Sternocleidomastoid (tissue), 1 donor: ENCODE measurements around a stretch of chr20.

DNA sequence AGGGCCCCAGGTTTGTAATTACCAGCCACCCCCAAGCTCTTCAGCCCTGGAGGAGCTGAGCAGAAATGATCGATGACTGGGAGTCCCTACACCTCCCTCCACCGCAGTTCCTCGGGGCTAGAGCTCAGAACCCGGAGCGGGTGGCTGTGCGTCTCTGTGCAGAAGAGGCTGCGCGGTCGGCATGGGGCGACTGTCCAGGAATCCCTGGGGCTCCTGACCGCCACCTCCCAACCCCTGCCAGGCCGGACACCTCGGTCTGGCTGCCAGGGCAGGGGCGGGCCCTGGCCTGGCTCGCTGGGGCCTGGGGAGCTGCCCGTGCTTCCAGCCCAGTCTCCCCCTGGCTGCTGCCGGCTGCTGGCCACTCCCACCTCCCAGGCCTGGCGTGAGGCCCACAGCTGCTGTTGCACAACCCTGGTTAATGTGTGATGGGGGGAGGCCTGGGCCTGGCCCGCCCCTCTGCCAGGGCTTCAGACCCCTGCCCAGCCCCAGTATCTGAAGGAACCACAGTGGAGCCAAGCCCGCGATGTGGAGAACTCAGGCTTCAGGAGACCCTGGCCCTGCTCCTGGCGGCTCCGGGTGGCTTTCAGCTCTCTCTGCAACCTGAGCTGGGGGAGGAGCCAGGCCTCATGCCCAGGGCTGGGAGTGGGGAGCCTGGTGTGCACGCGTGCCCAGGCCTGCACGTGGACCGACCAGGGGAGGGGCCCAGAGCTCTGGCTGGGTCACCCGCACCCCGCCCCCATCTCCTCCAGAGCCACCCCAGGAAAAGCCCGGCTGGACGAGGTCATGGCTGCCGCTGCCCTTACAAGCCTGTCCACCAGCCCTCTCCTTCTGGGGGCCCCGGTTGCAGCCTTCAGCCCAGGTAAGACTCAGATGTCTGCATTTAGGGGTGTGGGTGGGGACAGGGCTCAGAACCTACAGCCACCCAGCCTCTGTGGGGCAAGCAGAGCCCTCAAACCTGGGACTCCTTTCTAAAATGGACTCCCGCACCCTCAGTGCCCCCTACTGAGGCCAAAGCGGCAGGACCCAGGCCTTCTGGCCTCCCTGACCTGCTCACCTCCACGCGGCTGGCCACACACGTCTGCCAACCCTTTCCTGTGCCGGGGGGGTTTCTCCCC, 1.4 kb downstream of the SLC2A4RG start:
- PRO-cap = unidirectional peak, minus-strand start at position 262 of the sequence; unidirectional peak, minus-strand start at position 288 of the sequence; unidirectional peak, minus-strand start at position 339 of the sequence

DNA sequence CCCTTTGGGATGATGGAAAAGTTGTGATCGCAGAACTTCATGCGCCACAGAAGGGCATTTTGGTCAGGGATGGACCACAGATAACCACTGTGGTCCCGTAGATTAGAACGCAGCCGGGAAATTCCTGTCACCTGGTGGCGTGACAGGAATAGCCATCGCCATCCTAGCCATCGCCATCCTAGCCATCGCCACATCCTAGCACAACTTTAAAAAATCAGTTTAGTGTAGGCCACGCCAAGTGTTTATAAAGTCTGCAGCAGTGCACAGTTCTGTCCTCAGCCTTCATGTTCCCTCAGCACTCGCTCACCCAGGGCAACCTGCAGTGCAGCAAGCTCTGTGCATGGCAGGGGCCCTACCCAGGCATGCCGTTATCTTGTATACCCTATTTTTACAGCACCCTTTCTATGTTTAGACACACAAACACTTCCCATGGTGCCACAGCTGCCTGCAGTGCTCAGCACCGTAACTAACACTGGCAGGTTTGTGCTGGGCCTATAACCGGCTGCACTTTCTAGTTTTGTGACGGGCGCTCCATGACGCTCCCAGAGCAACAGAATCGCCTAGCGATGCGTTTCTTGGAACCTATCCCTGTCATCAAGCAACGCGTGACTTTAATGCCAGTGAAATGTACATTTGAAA, 43.8 kb downstream of the ZBTB46 start:
- PRO-cap = no peak

GRCh38 chr20:63853863-63854732, 7.2 kb upstream of the ABHD16B start:
- PRO-cap = bidirectional peak, plus-strand start at chr20:63854471, minus-strand start at chr20:63854339; unidirectional peak, plus-strand start at chr20:63854452

DNA sequence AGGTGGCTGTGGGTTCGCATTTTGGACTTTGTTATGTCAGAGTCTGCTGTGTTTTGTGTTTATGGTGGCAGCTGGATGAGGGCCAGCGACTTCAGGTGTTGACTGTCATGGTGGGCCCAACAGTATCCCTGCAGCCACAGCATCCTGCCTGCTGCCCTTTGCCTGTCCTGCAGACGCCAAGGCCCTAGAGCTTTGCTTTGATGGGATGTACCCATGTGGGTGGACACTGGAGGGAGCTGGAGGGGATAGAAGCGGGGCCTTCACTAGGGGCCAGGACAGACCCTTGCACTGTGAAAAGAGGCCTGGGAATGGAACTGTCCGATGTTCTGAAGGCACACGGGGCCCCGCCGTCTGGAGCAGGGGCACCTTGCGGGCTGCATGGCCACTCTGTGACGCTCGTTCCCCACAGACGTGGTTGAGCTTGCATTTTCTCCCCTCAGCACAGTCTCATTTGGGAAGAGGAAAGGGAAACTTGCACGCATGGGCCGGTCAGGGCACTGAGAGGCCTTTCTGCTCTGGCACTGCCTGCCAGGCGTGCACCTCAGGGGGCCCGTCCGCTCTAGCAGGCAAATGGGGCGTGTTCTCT, 13.1 kb upstream of the DNAJC5 start:
- PRO-cap = no peak

DNA sequence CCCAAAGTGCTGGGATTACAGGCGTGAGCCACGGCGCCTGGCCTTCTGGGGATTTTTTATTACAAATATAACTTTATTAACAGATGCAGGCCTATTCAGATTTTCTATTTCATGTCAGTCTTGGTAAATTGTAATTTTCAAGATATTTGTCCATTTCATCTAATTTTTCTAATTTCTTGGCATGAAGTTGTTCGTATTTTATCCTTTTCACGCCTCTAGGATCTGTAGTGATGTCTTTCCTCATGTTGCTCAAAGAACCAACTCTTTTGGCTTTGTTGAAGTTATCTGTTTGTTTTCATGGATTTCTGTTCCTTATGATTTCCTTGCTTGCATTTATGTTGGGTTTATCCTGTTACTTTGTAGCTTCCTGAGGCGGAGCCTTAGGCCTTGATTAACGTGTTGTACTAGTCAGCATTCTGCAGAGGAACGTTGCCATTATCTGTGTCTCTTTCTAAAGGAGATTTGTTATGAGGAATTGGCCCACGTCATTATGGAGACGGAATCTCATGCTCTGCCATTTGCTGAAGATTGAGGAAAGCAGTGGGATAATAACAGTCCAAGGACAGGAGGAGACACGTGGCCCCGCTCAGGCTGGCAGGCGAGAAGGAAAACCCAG, 30.0 kb downstream of the UCKL1 start:
- PRO-cap = no peak

- PRO-cap = no peak
Measured at GRCh38 chr20:63935171-63935772, 20.9 kb downstream of the UCKL1 start.

GRCh38 chr20:63978332-63979359, 796 bp downstream of the SAMD10 start:
- PRO-cap = bidirectional peak, plus-strand start at chr20:63978935, minus-strand start at chr20:63978897

DNA sequence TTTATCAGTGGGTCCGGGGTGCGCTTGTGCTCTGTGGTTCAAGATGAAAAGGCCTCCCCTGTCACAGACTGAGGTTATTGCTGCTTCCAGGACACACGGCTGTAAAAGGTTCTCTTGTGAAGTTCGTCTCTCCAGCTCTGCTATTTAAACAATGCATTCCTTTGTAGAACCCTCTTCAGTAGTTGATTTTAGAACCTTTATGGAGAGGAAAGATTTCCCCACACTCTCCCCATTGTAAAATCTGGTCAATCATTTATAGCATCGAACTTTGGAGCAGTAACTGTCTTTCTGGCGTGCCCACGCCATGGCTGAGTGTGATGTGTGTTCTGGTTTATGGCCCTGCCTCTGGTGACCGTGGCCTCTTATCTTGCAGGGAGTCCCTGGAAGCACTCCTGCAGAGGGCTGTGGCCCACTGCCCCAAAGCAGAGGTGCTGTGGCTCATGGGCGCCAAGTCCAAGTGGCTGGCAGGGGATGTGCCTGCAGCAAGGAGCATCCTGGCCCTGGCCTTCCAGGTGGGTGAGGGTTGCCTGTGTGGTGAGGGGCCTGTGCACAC, 11.7 kb upstream of the C20orf204 start:
- PRO-cap = no peak

GRCh38 chr20:64080237-64081005, 539 bp downstream of the OPRL1 start:
- PRO-cap = no peak

DNA sequence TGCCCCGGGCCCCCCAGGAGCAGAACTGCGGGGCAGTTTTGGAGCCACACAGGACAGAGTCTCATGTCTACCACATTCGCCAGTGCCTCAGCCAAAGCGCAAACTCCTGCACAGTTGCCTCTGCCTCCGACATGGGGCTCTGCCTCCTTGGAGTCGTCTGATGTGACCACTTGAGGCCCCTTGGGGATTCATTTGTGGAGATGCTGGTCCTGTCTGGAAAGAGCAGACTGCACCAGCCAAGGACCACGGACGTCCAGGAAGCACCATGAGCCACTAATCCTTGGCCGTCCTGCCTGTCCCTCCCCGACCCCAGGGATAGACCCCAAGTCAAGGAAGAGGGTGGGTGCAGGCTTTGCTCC, 41.8 kb upstream of the PCMTD2 start:
- PRO-cap = no peak

- PRO-cap = no peak
Measured at GRCh38 chr20:64224228-64224965, 31.2 kb upstream of the PCMTD2 start.

DNA sequence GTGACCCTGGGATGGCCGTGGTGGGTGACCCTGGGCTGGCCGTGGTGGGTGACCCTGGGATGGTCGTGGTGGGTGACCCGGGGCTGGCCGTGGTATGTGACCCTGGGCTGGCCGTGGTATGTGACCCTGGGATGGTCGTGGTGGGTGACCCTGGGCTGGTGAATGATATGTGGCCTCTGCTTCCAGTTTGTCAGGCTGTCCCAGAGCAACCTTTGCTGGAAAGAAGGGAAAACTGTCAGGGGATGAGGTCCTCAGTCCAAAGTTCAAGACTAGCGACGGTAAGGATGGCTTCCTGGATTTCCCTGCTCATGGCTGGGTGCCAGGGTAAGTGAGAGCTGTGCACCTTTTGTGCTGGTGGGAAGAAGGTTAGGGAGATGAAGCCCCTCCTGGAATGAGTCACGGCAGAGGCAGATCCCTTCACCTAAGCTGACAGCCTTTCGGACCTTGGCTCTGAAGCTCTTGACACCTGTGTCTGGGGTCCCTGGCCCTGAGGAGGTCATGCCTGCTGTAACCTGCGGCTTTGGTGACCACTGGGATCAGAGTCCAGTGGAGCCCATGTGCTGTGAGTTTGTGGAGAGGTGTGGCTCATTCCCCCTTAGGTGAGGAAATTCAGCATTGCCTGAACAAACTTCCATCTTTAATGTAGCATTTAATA, 19.1 kb upstream of the PCMTD2 start:
- PRO-cap = no peak